ENCODE results near the genes HS3ST3A1 and CDRT15.

DNA sequence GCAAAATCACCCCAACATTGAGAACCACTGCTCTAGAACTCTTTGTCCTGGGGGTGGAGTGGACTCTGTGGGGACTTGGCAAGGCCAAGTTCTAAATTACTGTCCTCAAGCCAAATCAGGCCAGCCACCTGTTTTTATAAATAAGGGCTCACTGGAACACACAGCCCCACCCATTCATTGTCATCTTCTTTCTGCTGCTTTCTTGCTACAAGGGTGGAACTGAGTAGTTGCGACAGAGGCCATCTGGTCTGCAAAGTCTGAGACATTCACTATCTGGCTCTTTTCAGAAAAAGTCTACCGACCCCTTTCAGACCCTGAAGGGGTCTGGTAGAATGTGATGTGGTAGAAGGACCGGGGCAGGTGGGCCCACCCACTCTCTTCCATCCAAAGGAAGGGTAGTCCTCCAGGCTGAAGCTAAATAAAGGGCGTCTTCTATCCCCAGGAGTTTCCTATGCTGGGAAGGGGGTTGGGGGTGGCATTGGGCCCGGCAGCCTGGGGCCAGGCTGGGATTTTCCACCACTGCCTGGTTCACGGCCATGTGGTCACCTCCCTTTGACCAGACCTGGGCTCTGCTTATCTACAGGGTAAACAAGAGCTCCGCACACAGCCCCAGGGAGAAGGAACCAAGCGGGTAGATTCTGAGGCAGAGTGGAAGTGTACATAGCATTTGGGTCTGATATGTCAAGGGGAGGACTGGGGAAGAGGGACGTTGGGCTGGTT, 27.0 kb upstream of the TMEM220 start:
- PRO-cap = no peak

DNA sequence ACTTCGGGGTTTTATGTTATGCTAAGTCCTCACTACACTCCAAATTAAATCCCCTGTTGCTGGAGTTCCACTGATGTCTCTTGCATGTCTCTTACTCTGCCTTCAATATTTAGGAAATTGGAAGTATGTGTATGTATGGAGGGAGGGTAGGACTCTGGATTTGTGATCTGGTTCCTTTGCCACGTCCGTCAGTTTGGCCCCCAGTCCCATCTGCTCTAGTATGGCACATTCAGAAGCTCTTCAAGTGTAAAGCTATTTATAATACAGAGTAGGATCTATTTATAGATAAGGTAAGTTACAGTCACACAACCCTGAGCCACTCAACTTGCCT, 19.1 kb downstream of the TMEM238L start:
- PRO-cap = no peak

- PRO-cap = no peak
These were observed 8.3 kb downstream of the TMEM238L start for GRCh38 chr17:10795417-10796091.

- PRO-cap = no peak
These were observed 3.7 kb upstream of the TMEM238L start for GRCh38 chr17:10807607-10808057.

- PRO-cap = unidirectional peak, minus-strand start at chr17:10845174
These were observed 6.7 kb upstream of the PIRT start for GRCh38 chr17:10844166-10845491.

DNA sequence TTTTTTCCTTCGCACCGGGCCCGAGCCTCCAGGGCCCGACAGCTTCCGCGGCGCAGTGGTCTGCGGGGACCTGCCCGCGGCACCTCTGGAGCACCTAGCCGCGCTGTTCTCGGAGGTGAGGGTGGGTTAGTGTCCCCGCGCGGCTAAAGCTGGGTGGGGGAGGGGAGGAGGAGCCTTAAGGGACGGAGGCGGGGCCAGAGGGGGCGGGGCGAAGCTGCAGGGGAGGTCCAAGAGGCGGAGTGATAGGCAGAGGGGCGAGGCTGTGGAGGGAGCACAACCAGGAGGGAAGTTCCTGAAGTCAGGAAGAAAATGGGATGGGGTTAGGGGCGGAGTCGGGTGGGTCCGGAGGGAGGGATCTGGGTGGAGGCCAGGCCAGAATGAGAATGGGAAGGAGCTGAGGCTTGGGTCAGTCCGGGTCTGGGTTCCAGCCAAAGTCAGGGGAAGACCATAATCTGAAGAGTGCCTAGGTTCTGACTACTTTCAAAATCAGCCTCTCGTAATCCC, 583 bp downstream of the DNAH9 start:
- PRO-cap = bidirectional peak, plus-strand start at position 249 of the sequence, minus-strand start at position 151 of the sequence

DNA sequence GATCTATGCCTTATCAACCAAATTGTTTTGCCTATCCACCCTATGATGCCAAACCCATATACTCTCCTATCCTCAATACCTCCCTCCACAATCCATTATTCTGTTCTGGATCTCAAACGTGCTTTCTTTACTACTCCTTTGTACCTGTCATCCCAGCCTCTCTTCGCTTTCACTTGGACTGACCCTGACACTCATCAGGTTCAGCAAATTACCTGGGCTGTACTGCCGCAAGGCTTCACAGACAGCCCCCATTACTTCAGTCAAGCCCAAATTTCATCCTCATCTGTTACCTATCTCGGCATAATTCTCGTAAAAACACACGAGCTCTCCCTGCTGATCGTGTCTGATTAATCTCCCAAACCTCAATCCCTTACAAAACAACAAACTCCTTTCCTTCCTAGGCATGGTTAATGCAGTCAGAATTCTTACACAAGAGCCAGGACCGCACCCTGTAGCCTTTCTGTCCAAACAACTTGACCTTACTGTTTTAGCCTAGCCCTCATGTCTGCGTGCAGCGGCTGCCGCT, 22.2 kb downstream of the ZNF18 start:
- PRO-cap = no peak

DNA sequence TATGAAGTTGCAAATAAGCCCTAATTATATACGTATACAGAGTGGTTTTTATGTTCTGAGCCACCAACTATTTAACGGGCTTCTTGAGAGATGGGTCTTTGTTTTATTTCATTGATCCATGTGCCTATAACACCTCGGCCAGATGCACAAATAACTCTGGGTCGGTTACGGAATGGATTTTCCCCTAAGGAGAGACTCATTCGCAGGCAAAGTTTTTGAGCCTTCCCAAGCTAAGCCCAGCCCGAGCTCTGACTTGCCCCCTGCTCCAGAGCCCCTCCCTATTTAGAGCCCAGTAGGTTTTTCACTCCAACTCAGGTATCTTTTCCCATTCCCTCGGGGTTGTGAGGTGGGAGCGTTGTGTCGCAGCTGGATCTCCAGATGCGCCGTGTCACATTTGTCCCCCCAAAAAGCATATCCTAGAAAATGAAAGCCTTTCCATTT, 841 bp upstream of the MYOCD start:
- PRO-cap = no peak

DNA sequence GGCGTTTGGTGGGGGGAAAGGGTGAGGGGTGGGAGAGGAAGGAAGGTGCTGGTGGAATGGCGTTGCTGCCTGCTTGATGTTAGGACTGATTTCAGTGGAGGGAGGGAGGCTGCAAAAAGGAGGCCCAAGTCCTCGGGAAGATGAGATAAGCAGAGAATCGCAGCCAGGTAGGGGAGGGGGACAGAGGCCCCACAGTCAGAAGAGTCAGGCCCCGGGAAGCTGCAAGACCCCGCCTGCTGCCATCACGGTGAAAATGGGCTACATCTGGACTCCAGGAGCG, 1.1 kb downstream of the ARHGAP44 start:
- PRO-cap = no peak

GRCh38 chr17:12790718-12790933, 1.3 kb downstream of the ARHGAP44 start:
- PRO-cap = no peak

- PRO-cap = no peak
These were observed 44.1 kb downstream of the ELAC2 start for GRCh38 chr17:12973493-12974339.

GRCh38 chr17:12989344-12989779, 28.5 kb downstream of the ELAC2 start:
- PRO-cap = no peak

GRCh38 chr17:13601627-13602654, at the start of gene HS3ST3A1:
HS3ST3A1 (minus strand) TSS chr17:13601929.
- PRO-cap = bidirectional peak, plus-strand start at chr17:13602045, minus-strand start at chr17:13601927; bidirectional peak, plus-strand start at chr17:13602548, minus-strand start at chr17:13602427

- PRO-cap = no peak
These were observed 174.5 kb upstream of the HS3ST3A1 start for GRCh38 chr17:13776074-13776687.

DNA sequence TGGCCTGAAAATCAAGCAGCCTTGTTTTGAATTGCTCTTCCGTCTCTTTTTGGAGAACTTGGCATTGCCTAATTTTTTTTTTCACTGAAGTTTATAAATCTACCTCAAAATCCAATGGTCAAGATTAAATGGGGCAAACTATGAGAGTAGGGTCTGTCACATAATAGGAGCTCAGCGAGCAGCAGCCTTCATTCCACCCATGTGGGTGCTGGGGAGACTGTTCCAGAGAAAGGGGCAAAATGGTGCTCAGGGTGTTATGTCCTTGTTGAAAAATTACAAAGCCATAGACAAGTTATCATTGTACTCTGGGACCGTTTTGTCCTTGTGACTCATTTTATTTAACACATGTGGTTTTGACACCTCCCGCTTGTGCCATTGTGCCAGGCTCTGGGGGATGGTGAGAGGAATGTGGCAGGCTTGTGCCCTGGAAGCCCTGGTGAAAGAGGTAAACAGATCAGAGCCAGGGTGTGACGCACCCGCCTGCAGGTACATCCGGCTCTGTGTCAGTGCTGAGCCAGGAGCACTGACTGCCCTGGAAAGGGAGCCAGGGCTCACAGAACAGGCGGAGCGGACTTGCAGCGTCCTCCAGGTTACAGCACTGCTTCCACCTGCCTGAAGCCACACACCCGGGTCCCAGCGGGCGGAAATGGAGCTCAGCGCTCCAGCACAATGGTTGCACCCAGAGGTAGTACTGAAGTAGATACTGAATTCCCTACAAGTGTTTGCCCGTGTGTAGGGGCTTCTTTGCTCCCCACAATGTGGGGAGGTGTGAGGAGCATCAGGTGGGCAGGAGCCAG, 30.8 kb downstream of the CDRT15 start:
- PRO-cap = unidirectional peak, plus-strand start at position 556 of the sequence

DNA sequence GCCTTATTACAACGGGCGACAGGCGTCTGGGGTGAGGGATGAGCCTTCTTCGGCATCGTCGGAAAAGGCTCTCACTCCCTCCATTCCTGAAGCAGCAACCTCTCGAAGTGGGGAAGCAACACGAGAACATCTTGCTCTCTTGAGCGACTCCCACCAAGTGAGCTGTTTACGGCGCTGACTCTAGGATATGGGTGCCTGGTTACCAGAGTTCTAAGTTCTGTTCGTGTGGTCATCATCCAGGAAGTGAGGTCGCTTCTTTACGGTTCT, at the start of gene CDRT15:
TSS of gene CDRT15 (minus strand) at position 159 of the 267 bp plus-strand sequence.
- PRO-cap = no peak

GRCh38 chr17:14374599-14375105, 73.8 kb downstream of the HS3ST3B1 start:
- PRO-cap = no peak

- PRO-cap = no peak
These were observed 475.9 kb downstream of the HS3ST3B1 start for GRCh38 chr17:14776716-14777205.

DNA sequence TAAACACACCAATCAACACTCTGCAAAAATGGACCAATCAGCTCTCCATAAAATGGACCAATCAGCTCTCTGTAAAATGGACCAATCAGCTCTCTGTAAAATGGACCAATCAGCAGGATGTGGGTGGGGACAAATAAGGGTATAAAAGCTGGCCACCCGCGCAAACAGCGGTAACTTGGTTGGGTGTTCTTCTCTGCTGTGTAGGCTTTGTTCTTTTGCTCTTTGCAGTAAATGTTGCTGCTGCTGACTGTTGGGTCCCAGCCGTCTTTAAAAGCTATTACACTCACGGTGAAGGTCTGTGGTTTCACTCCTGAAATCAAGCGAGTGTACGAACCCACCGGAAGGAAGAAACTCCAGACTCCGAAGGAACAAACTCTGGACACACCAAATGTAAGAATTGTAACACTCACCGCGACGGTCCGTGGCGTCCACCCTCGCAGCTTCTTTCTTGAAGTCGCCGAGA, 430.7 kb downstream of the PMP22 start:
- PRO-cap = no peak

DNA sequence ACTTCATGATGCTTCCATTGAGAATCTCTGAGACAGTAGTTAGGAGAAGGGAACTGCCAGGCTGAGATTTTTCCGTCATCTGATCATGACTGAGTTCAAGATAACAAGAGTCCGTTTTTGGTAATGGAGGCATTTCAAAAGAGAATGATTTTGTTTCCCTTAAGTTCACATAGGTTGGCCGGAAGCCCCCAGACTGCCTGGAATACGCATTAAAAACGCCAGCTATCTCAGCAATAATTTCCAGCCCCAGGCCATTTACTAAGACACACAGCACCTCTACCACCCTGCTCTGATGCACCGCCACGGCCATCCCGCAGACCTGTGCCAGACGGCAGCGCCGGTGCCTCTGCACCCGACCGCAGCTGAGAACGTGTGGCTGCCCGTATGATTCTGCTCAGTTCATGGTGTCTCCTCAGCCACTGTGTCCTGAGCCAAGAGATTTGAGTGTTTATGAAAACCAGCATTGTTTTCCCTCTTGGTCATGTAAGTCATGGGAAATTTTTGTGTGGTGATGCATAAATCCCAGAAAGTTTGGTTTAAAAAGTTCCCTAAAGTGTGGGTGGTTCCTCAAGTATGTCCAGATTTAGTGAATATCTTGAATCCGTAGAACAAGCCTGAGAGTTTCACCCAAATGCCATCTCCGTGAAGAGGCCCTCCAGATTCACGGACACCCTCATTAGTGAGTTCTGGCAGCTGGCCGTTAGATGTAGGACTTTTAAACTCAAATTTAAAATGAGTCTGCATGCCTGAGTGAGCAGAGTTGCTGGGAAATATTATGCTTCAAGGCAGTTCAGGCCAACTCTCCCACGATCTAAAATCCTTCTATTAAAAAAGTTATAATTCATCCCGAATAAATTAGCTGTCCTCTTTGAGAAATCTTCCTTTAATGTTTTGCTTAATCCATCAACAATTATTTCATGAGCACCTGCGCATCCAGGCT, 57.7 kb downstream of the CDRT4 start:
- PRO-cap = bidirectional peak, plus-strand start at position 606 of the sequence, minus-strand start at position 374 of the sequence

All from paraaortic lymph node (tissue), 1 donor.